Heart (tissue), 3 donors: Measurements from ENCODE around the gene SMARCD2.

- RAMPAGE, long total RNA, 2 experiments, result no peak in any of the 2 experiments
Observed at GRCh38 chr17:62454146-62454448, 24.5 kb upstream of the TLK2 start.

DNA sequence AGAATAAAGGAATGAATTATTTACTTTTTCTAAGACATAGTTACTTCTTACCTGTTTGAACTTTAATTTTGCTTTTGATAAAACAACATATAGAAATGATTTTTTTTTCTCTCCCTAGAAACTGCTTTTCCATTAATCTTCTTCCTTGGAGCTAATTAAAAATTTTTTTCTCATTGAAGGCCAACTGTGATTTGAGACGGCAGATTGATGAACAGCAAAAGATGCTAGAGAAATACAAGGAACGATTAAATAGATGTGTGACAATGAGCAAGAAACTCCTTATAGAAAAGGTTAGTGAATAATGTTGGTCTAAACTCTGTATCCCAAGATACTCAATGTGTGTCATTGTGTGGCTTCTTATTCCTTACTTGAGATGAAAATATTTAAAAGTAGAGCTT, 67.6 kb upstream of the MRC2 start:
- RAMPAGE, long total RNA, 2 experiments, result no peak in any of the 2 experiments

GRCh38 chr17:62626575-62627612, 576 bp upstream of the MRC2 start:
- RAMPAGE, long total RNA, 2 experiments, result no peak in any of the 2 experiments

DNA sequence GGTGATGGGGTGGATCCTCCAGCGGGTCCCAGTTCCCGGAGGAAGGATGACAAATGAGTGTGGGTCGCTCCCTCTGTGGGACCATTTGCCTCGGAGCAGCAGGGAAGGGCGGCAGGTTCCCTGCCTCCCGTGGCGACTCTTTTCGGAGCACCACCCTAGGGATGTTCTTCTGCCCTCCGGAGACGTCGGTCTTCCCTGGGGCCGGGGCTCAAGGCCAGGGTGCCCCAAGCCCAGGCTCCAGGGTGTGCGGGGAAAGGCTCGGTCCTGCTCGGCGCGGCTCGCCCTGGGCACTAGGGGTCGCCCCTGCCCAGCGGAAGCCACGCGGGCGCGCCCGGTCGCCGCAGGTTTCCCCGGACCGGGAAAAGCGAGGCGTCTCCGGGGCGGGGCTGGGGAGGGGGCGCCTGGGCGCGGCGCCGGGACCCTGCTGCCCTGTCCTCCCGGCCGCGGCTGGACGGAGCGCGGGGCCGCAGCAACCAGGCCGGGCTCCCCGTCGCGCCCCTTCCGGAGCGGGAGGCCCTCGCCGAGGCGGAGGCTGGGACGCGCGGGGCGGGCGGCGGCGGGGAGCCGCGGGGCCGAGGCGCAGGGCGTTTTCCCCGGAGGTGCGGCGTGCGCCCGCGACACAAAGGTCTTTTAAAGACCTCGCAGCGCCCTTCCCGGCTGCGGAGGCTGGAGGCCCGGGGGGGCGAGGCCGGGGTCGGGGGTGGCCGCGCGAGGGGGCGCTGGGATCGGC, 76.3 kb downstream of the MRC2 start:
- RAMPAGE, long total RNA, 2 experiments, result no peak in any of the 2 experiments

DNA sequence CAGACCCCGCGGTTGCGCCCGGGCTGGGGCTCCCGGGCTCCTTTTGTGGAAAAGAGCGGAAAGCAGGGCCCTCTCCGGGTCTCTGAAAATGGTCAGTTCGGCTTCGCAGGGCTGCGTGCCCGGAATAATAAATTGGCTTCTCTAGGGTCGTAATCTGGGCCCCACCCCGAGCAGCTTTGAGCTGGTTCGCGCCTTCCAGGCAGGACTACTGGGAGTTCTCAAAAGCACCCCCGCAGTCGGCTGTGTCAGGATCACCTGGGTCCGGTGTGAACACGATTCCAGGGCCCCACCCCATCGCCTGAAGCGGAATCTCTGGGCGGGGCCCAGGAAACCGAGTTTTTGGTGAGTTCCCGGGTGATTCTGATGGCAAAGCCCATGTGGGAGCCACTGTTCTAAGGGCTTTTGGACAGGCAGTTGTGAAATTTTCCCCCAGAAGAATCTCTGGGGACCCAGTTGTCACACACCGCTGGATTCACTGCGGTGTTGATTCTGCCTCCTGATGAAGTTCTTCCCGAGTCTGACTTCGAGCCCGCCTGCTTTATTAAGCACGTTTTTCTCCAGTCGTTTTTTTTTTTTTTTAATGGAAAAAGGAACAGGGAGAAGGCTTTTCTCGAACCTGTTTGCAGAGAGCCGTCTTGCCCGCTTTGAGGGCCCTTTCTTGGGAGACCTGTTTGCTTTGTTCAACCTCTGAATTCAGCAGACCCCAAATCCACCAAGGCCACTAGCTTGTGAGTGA, 77.1 kb downstream of the MRC2 start:
- RAMPAGE, long total RNA, 2 experiments, result no peak in any of the 2 experiments

- RAMPAGE, long total RNA, 2 experiments, result no peak in any of the 2 experiments
Observed at GRCh38 chr17:62724591-62725264, 83.4 kb downstream of the MARCHF10 start.

DNA sequence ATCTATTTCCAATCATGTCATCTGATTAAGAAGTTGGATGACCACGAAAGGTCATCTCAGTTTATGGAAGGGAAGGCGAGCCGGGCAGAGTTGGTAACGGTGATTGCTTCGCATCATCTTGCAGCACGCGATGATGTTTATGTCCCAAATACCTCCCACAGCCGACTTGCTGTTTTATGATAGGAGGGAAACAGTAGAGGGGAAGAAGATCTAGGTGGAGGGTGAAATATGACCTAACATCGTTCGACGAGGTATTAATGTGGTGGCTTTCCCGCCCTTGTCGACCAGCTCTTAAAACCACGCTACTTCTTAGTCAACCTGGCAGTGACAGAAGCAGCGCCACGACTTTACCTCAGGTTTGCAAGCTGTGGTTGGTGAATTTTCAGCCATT, 845 bp upstream of the TANC2 start:
- RAMPAGE, long total RNA, 2 experiments, result no peak in any of the 2 experiments

DNA sequence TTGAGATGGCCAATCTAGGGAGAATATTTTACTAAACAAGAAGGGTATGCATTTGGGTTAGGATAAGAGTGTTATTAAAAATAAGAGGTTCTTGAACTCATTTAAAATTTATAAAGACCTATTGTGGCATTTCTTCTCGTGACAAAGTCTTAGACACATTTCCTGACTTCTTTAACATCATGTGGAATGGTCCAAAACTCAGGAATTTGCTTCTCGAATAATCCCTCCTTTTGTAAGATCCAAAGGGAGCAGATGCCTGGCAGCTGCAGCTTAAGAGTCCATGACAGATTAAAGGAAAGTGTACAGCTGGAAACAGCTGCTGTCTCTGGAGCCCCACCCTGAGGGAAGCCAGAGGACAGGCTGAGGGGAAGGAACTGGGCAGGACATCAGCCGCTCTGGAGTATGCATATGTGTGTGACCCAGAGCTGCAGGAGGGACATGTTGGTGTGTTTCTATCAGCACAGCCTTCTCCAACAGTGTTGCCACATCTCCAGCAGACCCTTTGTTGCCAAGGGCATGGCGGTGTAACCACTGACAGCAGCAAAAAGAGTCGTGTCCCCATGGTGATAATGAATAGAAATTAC, 46.3 kb downstream of the CYB561 start:
- RAMPAGE, long total RNA, 2 experiments, result no peak in any of the 2 experiments

DNA sequence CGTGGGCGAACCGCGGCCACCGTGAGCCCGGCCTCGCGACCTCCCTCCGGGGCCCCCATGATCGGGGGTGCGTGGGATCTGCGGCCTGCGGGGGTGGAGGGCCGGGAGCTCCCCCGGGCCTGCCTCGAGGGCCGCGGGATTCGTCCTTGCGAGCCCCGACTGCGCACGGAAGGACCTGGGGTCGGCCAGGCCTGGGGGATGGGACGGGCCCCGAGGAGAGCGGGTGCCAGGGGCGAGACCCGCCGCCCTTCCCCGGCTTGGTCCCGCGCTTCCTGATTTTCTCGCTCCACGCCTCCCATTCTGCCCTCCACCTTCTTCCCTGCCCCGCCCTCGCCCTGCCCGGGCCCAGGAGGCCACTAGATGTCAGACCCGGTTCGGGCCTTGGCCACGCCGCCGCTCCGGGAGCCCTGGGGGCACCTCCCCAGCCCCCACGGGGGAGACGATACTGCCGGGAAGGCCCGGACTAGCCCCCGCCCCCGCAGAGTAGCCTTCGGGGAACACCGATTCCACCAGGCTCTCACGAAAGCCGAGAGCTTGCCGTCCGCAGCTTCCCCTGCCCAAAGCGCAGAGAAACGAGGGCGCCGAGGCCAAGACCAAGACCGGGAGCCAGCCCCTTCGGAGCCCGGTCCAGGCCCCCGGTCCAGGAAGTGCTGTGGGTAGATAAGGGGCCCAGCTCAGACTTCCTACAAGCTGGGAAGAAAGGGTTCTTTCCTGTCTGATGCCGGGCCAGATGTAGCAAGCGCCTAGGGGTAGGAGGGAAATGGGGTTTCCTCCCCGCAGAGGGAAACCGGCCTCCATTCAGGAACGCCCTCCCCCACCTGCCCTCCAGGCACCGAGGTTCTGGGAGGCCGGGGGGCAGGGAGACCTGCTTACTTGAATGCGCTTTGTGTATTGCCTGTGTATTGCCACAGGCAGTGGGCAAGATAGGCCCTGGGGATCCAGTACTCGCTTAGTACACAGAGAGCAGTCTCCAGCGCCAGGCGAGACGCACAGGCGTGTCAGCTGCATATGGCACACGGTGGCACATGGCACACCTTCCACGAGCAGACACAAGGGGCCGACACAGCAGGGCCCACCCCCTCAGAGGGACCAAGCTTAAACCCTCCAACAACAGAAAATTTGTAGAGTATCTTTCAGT, 735 bp upstream of the CYB561 start:
- RAMPAGE, long total RNA, 2 experiments, result no peak in any of the 2 experiments

GRCh38 chr17:63478666-63479557, 2.1 kb downstream of the ACE start:
- RAMPAGE, long total RNA, 2 experiments, result no peak in any of the 2 experiments

GRCh38 chr17:63556790-63557710, 6.8 kb downstream of the DCAF7 start:
- RAMPAGE, long total RNA, 2 experiments, result no peak in any of the 2 experiments

DNA sequence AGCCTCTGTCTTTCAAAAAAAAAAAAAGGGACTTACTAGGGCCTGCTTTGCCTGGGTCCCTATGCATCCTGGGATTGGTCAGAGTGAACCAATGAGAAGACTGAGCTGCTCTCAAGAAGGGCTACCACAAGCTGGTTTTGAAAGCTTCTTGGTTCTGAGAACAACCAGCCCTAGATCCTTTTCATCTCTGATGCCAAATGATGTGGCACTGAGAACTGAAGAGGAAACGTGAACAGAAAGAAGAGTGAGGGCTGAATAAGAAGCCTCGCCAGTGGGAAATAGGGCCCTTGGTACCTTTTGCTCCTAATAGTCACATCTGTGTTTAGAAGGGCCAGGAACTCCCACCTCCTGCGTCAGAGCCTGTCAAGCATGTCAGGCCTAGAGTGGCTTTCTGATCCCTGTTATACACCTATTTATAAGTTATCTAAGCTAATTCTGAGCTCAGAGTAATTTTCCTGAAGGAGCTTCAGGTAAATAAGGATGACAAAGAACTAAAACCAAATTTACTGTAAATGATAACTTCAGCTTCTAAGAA, 10.7 kb downstream of the TACO1 start:
- RAMPAGE, long total RNA, 2 experiments, result no peak in any of the 2 experiments

DNA sequence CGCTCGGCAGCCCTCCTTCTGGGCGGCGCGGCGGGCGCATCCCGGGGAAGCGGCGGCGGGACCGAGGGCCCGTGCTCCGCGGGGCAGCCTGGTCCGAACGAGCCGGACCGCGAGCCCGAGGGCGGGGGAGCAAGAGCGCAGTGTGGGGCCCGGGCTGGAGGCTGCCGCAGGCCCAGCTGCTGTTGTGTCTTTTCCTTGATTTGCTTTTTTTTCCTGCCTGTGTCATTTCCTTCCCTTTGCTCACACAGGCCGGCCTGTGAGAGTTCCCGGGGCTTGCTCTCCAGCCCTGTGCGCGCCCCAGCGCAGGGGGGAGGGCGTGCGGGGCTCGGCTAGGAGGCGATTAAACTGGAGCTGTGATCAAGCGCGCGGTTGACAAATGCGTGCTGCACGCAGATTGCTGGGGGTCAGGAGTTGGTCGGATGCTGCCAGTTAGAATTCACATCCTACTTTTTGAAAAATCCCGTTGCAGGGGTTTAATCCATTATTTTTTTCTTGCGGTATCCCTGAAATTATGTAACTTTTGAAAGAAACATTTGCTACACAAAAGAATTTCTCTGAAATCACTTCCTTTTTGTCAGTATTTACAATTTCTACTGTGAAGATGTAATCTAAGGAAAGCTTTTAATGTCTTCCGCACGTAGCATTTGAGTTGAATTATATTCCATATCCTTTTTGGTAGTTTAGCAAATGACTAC, 909 bp downstream of the MAP3K3 start:
- RAMPAGE, long total RNA, 2 experiments, result no peak in any of the 2 experiments

DNA sequence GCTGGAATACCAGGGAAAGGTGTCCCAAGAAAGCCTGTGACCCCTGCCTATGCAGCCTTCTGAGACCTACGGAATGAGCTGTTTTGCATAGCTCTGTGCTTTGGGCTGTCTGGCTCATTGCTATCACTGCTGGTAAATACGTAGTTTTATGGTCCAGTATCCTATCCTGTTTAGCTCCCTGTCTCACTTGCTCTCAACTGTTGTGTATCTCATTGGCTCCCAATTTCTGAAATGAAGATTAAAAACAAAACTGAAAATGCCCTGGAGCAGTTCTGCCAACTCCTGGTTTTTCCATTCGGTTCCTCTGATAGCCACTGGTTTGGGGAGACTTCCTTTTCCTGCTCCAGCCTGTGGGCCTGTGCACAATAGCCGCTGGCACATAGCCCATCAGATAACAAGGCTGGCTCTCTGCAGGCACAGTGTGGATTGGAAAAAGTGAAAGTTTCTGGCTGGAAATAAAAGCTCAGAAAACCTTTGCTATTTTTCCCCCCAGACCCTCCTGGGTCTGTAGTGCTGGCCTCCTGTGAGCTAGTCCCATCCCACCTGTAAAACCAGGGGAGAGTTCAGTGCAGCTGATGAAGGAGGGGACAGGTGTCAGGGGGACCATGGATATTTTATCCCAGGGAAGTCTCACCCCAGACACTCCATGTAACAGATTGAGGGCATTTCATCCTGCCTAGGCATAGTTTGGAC, 24.0 kb downstream of the LIMD2 start:
- RAMPAGE, long total RNA, 2 experiments, result no peak in any of the 2 experiments

- RAMPAGE, long total RNA, 2 experiments, result no peak in any of the 2 experiments
Observed at GRCh38 chr17:63701198-63701817, 1.4 kb upstream of the LIMD2 start.

GRCh38 chr17:63842128-63843334, at the start of gene SMARCD2:
Gene SMARCD2 (minus strand): TSS chr17:63842685.
- RAMPAGE, long total RNA, 2 experiments, result no peak in any of the 2 experiments

DNA sequence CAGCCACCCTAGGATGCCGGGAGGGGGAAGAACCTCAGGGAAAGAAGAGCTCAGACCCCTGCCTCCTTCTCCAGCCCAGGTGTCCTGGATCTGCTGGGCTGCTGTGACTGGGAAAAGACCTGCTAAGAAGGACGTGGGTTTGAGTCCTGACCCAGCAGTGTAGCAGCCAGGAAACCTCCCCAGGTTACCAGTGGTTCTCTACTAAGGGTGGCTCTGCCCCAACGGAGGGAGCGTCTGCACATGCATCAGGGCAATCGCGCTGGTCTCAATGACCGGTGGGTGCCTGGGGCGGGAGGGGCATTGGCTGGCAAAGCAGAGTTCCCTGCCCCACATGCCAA, 2.6 kb upstream of the CD79B start:
- RAMPAGE, long total RNA, 2 experiments, result no peak in any of the 2 experiments

DNA sequence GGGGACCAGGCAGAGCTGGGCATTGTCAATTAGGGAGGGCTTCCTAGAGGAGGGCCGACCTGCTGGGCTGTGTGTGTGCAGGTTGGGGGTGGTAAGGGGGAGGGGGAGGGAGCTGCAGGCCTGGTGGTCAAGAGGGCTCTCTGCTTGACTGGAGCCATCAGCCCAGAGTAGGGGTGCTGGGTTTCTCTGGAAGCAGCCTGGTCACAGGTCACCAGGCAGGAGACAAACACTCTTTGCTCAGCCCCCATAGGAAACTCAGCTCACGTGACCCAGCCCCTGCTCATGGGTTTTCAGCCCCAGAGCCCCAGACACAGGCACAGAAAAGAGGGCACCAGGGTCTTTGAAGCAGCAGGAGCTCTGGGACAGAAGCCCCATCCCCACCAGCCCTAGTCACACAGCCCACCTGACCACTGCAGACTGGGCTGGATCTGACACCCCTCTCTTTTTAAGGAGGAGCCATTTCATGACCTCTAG, 13.6 kb upstream of the CD79B start:
- RAMPAGE, long total RNA, 2 experiments, result no peak in any of the 2 experiments

DNA sequence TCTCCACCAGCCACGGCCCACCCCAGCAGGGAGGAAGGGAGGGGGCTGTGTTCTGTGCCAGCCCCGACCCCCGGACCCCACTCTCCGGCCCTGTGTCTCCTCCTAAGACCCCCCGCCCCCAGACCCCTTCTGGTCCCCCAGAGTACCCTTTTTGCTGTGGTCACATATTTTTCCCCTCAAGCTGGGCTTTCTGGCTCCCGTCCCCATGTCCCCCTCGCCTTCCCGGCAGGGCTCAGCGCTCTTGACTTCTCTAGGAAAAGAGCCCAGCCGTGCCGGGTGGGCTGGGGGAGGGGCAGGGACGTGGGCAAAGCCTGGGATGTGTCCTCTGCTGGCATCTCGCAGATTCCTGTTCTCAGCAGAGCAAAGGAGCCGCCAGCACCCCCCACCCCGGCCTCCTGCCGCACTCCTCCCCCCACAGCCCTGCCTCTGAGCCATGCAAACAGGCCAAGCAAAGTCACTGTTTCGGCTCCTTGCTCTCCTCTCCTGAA, 9.6 kb upstream of the PRR29 start:
- RAMPAGE, long total RNA, 2 experiments, result no peak in any of the 2 experiments

DNA sequence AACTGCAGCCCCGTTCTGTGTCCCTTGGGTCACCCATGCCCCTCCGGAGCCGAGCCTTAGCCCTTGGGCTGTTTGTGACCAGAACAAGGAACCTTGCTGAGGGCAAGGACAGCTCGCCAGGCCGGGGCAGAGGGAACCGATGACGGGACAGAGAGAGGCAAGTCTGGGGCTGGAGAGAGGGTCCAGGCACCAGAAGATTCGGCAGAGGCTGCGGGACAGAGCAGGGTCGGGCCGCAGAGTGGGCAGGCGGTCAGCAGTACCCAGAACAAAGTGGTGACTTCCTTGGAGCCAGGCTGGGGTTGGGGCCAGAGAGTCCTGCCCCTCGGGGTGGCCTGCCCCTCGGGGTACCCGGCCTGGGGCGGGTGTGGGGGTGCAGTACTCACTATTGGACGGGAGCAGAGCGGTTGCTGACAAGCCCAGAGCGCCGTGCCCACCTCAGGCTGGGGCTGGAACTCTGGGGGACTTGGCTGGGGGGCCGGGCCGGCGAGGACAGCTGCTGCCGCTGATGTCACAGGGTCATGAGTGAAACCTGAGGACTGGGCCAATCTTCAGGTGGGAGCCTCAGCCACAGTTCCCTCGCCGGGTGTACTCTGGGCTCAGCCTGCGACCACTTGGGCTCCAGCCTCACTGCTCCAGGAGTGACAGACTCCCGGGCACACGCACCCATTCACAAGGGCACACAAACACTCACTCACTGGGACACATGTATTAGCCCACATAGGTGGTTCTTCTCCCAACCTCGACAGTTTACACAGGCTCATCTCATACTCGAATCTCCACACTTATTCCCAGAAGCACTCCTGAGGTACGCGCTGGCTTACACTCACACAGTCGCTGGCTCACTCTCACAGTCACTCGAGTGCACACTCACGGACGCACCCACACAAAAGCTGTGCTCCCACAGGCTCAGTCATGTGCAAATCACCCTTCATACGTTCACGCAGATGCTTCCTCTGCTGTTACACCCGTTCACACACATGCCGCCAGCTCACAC, 8.9 kb upstream of the PRR29 start:
- RAMPAGE, long total RNA, 2 experiments, result no peak in any of the 2 experiments